Neural progenitor cell (in vitro differentiated cells): ENCODE measurements around the genes KCNA4 and PAX6.

- RAMPAGE, long total RNA: no peak
Observed at GRCh38 chr11:20483952-20484584, 96.6 kb downstream of the PRMT3 start.

DNA sequence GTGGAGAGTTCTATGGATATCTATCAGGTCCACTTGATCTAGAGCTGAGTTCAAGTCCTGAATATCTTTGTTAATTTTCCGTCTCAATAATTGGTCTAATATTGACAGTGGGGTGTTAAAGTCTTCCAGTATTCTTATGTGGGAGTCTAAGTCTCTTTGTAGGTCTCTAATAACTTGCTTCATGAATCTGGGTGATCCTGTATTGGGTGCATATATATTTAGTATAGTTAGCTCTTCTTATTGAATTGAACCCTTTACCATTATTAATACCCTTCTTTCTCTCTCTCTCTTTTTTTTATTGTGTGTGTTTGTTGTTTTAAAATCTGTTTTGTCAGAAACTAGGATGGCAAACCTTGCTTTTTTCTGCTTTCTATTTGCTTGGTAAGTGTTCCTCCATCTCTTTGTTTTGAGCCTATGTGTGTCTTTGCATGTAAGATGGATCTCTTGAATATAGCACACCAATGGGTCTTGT lies 45.0 kb upstream of the ANO5 start:
- RAMPAGE, long total RNA: no peak

DNA sequence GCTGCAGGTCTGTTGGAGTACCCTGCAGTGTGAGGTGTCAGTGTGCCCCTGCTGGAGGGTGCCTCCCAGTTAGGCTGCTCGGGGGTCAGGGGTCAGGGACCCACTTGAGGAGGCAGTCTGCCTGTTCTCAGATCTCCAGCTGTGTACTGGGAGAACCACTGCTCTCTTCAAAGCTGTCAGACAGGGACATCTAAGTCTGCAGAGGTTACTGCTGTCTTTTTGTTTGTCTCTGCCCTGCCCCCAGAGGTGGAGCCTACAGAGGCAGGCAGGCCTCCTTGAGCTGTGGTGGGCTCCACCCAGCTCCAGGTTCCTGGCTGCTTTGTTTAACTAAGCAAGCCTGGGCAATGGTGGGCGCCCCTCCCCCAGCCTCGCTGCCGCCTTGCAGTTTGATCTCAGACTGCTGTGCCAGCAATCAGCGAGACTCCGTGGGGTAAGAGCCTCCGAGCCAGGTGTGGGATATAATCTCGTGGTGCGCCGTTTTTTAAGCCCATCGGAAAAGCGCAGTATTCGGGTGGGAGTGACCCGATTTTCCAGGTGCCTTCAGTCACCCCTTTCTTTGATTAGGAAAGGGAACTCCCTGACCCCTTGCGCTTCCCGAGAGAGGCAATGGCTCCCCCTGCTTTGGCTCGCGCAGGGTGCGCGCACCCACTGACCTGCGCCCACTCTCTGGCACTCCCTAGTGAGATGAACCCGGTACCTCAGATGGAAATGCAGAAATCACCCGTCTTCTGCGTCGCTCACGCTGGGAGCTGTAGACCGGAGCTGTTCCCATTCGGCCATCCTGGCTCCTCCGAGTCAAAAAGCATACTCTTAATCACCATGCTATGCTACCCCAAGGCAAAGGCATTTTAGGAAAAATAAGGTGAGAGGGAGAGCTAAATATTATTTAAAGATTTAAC lies 97.0 kb downstream of the FANCF start:
- RAMPAGE, long total RNA: no peak

- RAMPAGE, long total RNA: no peak
Observed at GRCh38 chr11:24734744-24735295, 238.0 kb downstream of the LUZP2 start.

DNA sequence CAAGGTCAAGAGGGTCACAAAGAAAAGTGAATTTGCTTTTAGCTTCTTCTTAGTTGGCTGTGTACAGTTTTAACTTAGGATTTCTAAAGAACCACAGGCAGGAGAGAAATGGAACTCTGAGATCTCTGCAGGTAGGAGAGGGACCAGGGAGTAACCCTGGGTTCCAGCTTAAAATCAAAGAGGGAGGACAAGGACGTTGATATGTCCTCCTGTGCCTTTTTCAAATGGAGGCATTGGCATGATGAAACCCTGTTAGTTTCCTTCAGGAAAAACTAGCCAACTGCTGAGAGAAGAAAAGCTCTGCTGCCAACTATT lies 331.9 kb downstream of the LUZP2 start:
- RAMPAGE, long total RNA: no peak

DNA sequence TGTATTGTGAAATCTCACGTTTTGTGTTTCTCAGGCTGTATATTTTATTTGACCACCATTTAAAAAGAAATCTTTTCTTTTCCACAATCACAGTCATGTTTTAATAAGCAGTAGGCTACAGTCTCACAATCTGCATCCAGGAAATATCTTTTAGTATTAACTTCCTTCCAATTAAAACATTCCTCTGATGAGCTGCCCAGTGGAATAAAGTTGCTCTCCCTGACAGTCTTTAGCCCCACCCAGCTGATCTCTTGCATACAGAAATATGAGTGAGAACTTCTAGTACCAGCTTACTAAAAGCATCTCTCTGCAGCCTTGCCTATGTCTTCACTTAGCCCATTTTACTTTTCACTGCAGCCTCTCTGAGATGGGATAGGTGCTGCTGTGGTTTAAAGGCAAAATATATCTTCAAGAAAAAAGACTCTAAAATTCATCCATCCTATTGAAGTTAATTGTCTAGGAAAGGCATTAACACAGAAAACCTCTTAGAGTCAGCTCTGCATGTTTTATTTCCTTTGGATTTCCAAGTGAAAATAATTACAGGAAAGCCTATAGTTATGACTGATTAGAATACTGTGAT lies 143.3 kb upstream of the ANO3 start:
- RAMPAGE, long total RNA: no peak

GRCh38 chr11:26522987-26523493 lies 49.0 kb downstream of the MUC15 start:
- RAMPAGE, long total RNA: no peak

- RAMPAGE, long total RNA: no peak
Observed at GRCh38 chr11:26597125-26597428, 25.0 kb upstream of the MUC15 start.

DNA sequence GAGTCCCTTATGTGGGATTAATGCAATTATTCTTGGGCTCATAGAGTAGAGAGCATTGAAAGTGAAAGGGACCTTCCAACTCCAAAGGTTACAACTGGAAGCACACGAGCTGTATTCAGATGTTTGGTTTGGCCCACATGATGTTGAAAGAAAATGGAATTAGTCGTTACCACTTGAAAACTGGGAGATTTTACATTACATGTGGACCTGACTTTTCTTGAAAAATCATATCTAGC lies 53.6 kb downstream of the BBOX1 start:
- RAMPAGE, long total RNA: no peak

GRCh38 chr11:27233515-27234703 lies 129.1 kb downstream of the CCDC34 start:
- RAMPAGE, long total RNA: no peak

DNA sequence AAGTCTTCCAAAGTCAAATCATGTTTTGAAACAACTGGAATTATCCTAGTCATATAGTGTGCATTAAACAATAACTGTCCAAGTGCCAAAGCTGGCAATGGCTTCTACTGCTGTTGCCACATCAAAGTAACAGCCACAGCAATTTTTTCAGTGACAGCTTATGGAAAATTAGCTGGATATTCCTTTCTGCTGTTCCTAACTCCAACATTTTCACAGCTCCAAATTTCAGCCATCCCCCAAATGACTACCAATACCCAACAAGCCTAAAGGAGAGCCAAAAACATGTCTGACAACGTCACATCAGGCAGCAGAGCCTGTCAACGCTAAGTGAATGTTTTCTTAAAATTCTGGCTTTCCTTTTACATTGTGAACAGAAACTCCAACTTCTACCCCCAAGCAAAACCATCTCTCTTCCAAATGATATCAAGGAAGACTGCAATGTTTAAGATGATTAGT lies 45.4 kb upstream of the CCDC34 start:
- RAMPAGE, long total RNA: no peak

DNA sequence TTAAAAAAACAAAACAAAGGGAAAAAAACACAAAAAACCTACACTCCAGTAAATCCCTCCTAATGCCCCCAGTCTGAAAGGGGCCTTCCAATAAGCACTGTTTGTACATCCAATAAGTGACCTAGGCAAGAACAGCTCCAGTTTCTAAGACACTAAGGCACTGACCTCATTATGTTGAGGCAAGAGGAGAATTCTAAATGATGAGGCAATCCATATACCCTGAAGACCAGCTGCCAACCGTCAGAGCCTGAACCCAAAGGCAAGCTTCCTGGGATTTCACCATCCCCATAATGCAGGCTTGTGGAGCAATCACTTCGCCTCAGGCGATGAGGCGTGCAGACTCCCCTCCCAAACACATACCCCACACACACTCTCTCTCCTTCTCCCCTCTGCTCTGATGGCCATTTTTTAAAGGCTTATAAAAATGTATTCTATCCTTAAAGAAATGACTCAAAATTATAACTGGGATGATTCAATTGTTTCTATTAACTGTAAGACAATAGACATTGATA lies 49.5 kb downstream of the LGR4 start:
- RAMPAGE, long total RNA: no peak

- RAMPAGE, long total RNA: no peak
Observed at GRCh38 chr11:27634767-27635227, 65.5 kb downstream of the BDNF start.

GRCh38 chr11:28245318-28245934 lies 137.2 kb downstream of the METTL15 start:
- RAMPAGE, long total RNA: no peak

DNA sequence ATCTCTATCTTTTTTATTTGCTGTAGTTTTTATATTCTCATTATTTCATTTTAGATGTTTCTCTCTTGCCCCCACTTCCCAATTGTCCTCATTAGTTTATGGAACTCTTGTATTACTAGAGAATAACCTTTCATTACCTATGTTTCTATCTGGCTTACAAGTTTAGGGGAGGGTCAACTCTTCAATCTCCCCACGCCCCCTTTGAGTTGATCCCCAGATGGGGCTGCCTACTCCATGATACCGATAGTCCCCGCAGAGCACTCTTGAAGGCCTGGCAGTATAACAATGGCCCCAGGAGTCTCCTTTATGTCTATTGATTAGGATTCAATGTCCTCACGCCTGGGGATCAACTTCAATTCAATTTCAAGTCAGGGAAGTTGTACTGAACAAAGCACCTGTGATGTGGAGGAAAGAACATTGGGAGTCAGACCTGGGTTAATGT lies 520.2 kb downstream of the METTL15 start:
- RAMPAGE, long total RNA: no peak

DNA sequence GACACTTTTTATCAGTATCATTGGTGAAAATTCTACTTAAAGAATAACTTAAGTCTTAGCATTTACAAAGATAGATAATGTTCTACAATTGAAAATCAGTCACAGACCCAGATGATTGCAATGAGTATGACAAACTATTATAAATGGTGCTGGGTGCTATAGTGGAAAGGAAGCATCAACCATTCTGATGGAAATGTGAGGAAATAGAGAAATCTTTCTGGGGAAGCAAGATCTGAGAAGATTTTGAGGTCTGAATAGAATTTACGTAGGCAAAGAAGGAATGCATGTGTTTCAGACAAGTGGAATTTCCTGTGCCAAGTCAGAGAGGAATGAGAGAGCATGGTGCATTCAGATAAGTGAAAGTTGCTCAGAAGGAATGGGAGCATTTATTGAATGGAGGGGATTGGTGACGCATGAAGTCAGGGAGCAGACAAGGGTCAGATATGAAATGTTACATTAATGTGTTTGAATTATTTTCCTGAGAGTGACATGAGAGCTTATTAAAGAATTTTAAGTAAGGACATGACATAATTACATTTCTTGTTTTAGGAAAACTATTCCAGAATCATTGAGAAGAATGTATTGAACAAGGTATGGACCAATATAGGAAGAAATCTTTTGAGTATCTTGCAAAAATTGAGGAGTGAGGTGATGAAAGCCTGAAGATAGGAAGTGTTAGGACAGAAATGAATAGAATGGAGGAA lies 725.5 kb downstream of the METTL15 start:
- RAMPAGE, long total RNA: no peak

GRCh38 chr11:30016677-30017357 lies at the start of gene KCNA4:
Gene KCNA4 (minus strand): TSS chr11:30017030.
- RAMPAGE, long total RNA: no peak

GRCh38 chr11:31809964-31810815 lies 932 bp downstream of the PAX6 start:
- RAMPAGE, long total RNA: no peak

DNA sequence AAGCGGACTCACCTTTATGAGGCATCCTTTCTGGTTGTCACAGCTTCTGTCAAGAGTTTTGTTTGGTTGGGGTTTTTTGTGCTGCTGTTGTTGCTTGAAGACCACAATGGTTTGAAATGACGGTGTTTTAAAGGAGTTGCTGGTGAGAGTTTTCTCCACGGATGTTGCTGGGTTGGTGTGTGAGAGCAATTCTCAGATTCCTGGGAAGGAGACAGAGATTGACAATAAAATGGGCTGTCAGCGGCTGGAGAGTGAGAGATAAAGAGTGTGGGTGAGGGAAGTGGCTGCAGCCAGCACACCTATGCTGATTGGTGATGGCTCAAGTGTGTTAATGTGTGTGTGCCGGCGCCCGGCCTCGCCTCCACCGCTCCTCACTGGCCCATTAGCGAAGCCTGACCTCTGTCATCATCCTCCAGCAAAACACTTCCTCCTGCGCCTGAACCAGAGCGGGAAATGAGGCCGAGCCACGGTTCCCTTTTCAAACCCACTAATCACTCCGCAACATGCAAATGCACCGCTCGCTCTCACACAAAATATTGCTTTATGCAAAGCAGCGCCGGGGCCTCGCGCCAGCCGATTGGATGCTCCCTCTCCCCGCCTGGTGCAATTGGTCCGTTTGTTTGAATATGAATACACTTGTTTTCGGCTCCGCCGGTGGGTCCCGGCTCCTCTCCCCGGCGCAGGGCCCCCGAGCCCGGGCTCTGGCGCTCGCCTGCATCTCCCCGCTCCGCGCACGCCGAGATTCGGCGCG lies at the start of gene PAX6:
Gene PAX6, minus strand, starts transcription at position 507 of the 751 bp plus-strand sequence.
- RAMPAGE, long total RNA: no peak

- RAMPAGE, long total RNA: no peak
Observed at GRCh38 chr11:31815531-31816720, 4.8 kb upstream of the PAX6 start.